GM12891 (cell line): ENCODE data around the genes IFT81 and CCDC63.

- RRBS: no CpG with 5 or more reads among the region's 21 CpGs
These were observed 5.1 kb downstream of the TRPV4 start for GRCh38 chr12:109827843-109828685.

- RRBS: no CpG with 5 or more reads among the region's 10 CpGs
These were observed 1.1 kb downstream of the GLTP start for GRCh38 chr12:109879120-109879786.

GRCh38 chr12:109902838-109903317 is 2.8 kb downstream of the TCHP start:
- RRBS: no CpG with 5 or more reads among the region's 16 CpGs

- RRBS: no CpG with 5 or more reads among the region's 14 CpGs
These were observed 40.4 kb downstream of the TCHP start for GRCh38 chr12:109940176-109941147.

- RRBS: under 1% methylated on average over 5 of the region's 27 CpGs
These were observed 739 bp downstream of the ANKRD13A start for GRCh38 chr12:109999814-110000524.

DNA sequence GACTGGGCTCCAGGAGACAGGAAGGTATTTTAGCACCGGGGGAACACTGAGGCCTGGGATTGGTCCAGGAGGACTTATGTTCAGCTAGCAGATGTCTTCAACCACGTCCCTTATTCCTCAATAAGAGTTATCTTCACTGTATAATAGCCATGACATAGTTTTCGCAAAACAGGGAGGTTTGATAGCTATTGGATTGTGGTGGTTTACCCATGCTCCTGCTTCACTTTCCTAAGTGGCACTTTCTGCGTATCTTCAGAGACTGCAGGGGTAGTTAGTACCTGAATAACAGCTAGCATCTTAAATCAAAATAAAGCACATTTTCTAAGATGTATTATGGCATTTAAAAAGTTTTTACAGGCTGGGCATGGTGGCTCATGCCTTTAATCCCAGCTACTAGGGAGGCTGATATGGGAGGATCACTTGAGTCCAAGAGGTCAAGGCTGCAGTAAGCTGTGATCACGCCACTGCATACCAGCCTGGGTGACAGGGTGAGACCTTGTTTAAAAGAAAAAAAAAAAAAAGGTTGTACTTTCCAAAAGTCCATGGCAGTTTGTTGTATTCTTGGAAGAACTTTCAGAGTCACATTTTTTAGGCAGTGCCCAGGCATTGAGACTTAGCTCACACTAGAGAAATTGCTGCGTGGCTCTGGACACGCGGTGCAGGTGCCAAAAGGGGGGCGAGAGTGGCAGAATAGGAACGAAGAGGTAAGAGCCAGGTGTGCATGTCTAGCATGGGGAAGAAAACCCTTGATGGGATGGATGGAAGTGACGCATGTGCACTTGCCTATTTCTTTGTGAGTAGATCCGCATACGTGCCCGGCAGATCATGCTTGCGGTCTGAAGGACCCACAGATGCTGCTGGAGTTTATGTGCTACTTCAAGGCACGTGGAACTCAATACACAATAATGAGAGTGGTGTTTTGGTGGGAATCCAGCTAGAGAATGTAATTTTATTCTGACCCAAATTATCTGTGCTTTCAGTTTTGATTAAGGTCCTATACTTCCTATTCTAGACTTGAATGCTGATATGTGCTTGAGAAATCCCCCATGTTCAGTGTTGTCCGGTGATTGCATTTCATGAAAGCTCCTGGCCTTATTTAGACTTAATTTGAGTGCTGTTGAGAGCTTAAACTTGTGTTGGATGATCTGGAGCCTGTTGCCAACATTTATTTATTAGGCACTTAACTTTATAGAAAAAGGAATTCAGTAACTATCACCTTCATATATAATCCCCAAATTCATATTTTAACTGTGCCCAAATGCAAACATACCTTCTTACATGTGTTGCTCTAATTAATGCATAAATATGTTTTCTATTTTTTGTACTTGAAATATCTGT is 11.8 kb downstream of the ANKRD13A start:
- RRBS: no CpG with 5 or more reads among the region's 17 CpGs

DNA sequence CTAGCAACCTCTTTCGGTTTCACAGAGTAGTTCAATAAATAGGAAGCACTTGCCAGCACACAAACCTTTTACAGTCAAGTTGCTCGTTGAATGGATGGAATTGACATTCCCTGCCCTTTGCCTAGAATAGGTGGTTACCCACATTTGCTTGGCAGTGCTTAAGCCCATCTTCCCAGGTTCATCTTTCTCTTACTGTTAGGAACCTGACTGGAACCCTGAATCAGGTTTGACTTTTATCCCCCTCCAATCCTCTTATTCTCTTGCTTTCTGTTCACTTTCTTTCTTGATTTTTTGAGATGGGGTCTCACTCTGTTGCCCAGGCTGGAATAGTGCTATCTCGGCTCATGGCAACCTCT is 16.0 kb downstream of the ANKRD13A start:
- RRBS: no CpG with 5 or more reads among the region's 3 CpGs

- RRBS: no CpG with 5 or more reads among the region's 6 CpGs
These were observed 20.0 kb downstream of the C12orf76 start for GRCh38 chr12:110028272-110028734.

- RRBS: no CpG with 5 or more reads among the region's 8 CpGs
These were observed 9.2 kb downstream of the C12orf76 start for GRCh38 chr12:110038912-110039803.

- RRBS: no CpG with 5 or more reads among the region's 6 CpGs
These were observed 12.0 kb upstream of the C12orf76 start for GRCh38 chr12:110060167-110060781.

DNA sequence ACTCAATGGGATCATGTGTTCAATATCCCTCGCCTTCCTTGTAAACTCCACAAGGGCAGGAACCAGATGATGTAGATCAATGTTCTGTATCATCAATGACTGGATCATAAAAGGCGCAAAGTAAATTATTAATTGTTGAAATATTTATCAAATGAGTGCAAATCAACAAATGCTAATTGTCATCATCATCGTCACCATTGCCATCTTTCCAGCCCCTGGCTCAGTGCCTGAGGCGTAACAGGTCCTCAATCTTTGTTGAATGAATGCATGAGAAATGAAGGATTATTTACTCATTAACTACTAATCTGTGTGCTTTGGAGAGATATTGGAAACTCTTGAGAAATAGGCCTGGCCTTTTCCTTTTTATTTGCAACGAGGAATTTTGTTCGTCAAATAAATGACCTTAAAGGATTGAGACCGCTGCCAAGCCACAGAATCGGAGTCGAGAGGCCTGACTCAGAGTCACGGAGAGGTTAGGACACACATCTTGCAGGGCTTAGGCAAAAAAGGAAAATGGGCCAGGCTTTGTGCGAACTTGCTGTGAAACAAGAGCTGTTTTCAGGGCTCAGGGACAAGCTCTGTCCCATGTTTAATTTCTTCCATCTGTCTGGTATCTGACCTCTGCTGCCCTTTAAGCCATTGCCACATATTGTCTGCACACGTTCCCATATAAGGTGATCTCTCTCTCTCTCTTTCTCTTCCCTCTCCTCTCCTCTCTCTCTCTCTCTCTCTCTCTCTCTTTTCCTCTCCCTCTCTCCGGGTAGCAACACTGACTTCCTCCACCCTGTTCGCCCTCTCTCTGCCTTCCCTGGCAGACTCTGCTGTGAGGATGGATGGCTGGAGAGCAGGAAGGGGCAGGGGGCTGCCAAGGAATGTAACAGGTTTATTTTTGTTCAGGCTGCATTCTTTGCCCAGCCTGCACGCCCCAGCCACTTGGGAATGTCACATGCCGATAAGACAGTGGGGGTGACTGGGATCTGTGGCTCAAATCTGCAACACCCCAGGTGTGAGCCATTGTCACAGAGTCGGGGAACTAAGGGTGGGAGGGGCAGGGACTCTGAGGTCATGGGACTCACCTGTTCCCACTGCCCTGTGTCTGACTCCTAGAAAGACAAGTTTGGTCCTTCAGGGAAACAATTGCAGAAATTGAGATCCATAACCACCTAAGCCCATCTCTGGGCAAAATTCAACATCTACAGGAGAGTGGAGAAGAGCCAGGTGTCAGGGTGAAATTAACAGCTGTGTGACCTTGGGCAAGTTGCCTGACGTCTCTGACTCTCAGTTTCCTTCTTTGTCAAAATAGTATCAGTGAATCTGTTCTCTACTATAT is 14.9 kb upstream of the IFT81 start:
- RRBS: no CpG with 5 or more reads among the region's 18 CpGs

DNA sequence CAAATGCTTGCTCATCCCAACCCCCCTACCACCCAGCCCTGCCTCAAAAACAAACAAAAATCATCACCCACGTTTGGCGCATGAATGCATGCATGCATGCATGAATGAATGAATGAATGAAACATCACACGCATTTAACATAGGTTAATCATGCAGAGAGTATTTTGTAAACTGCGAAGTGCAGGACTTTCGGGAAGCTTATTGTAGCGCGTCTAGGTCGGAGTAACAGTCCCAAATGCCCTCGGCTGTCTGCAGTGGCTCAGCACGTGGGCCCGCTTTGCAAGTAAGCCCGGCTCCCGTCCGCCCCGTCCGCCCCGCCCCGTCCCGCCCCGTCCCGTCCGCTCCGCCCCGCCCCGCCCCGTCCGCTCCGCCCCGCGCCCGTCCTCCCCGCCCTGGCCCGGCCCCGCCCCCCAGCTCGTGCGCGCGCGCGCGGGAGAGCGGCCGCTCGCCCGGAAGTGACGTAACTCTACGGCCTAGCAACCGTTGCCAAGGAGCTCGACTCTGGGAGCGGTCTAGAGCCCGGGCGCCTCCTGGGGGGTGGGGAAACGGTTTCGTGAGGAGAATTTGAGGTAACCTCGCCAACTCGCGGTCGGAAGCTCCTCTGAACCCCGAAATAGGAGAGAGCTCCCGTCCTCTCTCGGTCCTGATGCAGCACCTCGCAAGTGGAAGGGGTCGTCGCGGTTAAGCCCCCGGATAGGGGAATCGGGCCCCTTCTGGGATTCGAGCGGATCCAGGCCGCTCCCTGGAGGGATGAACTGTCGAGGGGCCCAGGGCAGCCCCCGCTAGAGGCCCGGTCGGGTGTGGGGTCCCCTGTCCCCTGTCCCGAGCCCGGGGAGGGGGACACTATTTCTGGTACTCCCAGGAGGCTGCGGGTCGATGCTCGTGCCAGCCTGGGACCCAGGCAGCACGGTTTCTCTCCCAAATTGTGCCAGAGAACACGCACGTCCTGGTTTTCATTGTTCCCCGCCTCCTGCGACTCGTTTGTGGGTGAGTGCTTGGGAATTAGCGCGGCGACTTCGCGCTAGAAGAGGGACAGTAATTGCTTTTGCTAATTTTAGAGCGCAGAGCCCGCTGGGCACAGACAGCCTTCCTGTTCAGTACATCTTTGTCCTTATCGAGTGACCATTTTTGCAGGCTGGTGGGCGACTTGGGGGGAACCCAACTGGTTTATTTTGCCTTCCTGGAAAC is at the start of gene IFT81:
TSS of gene IFT81 (plus strand) at position 483 of the 1,188 bp plus-strand sequence.
- RRBS: under 1% methylated on average over 22 of the region's 94 CpGs

GRCh38 chr12:110247609-110248062 is 33.4 kb upstream of the ATP2A2 start:
- RRBS: no CpG with 5 or more reads among the region's 9 CpGs

GRCh38 chr12:110249799-110250325 is 31.2 kb upstream of the ATP2A2 start:
- RRBS: no CpG with 5 or more reads among the region's 6 CpGs

DNA sequence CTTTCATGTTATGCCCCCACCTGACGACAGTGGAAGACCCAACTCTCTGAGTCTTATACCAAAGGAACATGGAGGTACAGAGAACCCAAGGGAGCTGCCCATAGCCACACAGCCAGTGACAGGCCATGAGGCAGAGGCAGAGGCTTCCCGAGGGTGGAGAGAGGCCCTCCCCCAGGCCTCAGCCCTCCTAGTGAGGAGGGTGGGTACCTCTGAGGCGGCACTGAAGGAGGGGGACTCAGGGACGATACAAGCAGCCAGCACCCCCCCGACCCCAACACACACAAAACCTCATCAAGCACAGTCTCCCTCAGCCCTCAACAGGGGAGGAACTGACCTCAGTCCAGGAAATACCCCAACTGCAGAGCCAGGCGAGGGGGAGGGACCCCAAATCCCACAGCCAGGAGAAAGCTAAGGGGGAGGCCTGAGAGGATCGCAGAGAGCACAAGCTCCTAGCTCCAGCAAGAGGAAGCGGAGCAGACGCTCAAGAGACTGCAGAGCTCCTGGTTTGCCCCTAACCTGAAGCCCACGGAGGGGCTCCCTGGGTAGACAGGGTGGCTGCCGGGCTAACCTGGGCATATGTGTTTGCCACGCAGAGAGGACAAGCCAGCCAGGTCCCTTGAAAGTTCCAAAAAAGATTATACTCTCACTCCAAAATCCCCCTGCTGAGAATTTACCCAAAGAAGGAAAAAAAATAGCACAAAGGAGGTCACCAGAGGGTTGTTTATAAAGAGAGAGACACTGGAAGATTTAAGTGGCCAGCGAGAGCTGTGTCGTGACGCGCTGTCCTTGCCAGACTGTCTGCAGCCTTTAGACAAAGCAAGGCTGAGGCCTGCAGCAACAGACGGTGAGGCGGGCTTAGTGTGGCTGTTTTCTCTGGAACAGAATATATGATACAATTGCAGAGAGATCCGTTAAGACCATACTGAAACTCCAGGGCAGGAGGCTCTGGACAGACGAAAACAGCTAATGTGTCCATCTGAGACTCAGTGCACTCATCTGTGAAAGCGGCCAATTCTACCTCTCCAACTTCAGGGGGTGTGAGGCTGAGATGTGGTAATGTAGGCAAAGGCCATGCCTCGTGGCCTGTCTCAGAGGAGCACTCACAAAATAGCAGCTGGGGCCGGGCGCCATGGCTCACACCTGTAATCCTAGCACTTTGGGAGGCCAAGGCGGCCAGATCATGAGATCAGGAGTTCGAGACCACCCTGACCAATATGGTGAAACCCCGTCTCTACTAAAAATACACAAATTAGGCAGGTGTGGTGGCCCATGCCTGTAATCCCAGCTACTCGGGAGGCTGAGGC is 36.5 kb downstream of the ANAPC7 start:
- RRBS: no CpG with 5 or more reads among the region's 28 CpGs

GRCh38 chr12:110546594-110547008 is 36.5 kb downstream of the PPTC7 start:
- RRBS: no CpG with 5 or more reads among the region's 6 CpGs

- RRBS: no CpG with 5 or more reads among the region's 4 CpGs
These were observed 37.8 kb upstream of the PPP1CC start for GRCh38 chr12:110780504-110780868.

DNA sequence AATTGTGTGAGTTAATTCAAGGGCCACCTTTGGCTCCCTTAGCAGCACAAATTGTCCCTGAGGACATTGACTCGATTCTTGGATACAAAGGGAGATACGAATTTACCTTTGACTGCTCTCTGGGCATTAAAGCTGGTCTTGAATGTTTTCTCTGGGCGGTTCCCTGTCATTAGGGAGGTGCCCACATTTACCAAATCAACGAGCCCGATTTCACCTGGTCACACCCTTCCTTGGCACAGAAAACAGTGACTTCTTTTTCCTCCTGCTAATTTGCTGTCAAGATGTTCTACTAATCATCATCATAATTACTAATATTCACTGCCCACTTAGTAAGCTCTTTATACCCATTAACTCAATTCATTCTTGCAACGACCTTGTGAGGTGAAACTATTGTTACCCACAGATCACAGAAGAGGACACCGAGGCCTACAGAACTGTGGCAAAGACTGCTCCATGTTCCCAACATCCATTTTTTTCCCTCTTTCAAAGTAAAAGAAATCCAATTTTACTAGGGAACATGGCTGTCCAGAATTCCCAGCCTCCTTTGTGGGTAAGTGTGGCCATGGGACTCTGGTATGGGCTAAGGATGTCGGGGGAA is 27.0 kb upstream of the CCDC63 start:
- RRBS: no CpG with 5 or more reads among the region's 8 CpGs

DNA sequence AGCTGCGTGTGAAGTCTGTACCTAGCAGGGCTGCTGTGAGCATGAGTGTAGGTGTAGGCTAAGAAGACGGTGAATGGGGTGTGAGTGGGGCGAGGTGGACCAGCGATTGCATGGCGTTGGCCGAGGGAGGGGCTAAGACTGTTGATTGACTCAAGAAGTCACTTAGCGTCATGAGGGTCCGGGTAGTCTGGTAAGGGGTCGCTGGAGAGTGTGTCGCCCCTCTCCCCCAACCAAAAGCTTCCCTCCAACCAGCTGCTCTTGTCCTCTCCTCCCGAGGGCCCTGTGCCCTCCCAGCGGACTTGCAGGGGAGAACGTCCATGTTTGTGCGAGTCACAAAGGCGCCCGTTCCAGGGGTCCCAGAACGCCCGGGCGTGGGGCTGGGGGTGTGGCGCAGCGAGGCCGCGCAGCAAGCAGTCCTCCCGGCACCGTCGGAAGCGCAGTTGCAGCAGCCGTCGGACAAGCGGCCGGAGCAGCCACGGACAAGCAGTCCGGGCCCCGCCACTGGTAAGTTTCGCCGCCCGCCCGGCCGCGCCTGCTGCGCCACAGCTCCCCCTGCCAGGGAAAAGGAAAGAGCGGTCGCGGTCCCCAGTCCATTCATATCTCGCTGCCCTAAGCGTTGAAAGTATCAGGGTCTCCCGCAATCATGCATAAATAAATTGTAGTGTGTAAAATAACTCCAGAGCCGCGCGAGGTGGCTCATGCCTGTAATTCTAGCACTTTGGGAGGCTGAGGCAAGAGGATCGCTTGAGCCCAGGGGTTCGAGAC is at the start of gene CCDC63:
TSS of gene CCDC63 (plus strand) at position 386 of the 765 bp plus-strand sequence.
- RRBS: 3% methylated on average over 14 of the region's 52 CpGs

DNA sequence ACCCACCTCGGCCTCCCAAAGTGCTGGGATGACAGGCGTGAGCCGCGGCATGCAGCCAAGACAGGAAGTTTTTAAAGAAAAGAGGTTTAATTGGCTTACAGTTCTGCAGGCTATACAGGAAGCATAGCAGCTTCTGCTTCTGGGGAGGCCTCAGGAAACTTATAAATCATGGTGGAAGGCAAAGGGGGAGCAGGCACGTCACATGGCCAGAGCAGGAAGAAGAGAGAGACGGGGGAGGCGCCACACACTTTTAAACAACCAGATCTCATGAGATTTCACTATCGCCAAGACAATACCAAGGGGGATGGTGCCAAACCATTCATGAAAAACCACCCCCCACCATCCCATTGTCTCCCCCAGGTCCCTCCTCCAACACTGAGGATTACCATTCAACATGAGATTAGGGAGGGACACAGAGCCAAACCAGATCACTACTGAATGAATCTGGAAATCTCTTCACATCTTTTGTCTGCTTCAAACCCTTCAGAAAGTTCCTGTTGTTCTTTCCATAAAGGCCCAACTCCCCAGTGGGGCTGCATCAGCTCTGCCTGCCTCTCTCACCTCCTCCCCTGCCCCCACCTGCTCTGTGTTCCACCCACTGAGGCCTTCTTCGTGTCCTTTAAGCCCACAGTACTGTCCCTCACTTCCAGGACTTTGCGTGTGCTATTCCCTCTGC is 14.2 kb downstream of the CCDC63 start:
- RRBS: no CpG with 5 or more reads among the region's 10 CpGs